GM12891 (cell line): ENCODE measurements around the genes ATXN2 and PTPN11.

DNA sequence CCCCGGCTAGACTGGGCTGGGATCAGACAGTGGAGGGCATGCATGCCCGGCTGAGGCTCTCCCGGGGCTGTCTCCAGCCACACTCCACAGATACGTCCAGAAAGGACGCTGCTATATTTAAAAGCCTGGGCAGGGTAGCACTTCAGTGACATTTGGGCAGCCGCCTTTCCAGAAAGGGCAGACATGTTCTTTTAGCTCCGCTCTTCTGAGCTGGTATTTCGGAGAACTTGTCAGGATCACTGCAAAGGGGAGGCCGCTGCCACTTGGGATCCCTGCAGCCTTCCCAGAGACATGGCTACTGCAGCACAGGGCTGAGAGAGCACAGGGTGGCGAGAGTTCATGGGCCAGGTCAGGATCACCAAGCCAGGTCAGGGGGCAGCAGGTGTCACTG is 121.7 kb downstream of the PHETA1 start:
- RRBS, result no CpG with 5 or more reads among the region's 10 CpGs

- RRBS, result 5% methylated on average over 3 of the region's 3 CpGs
Measured at GRCh38 chr12:111409600-111409868, 3.8 kb downstream of the SH2B3 start.

DNA sequence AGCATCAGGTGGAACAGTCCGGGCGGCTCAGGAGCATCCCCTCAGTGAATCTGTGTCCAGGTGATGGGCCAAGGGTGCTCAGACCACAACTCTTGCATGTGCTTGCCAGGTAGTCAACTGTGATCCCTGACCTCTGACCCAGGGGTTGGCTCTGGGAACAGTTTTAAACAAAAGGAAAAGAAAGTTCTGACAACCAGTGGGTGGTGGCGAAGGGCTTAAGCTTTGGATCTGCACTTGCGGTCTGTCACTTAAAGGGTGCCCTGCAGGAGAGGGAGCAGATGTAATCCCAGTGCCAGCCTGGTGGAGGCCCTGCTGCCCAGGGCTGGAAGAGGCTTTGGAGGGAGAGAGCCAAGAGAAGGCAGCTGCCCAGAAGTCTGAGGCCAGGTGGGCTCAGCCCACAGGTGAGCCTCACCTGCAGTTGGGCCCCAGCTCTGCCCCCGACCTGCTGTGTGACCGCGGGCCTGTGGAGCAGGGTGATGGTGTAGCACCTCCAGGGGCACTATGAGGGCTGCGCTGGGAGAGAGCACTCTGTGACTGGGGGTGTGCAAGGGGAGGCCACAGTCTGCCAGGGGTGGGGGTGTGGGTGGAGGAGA is 19.1 kb downstream of the SH2B3 start:
- RRBS, result no CpG with 5 or more reads among the region's 8 CpGs

GRCh38 chr12:111432344-111433171 is 26.8 kb downstream of the SH2B3 start:
- RRBS, result no CpG with 5 or more reads among the region's 8 CpGs

- RRBS, result no CpG with 5 or more reads among the region's 25 CpGs
Measured at GRCh38 chr12:111434410-111435441, 29.0 kb downstream of the SH2B3 start.

DNA sequence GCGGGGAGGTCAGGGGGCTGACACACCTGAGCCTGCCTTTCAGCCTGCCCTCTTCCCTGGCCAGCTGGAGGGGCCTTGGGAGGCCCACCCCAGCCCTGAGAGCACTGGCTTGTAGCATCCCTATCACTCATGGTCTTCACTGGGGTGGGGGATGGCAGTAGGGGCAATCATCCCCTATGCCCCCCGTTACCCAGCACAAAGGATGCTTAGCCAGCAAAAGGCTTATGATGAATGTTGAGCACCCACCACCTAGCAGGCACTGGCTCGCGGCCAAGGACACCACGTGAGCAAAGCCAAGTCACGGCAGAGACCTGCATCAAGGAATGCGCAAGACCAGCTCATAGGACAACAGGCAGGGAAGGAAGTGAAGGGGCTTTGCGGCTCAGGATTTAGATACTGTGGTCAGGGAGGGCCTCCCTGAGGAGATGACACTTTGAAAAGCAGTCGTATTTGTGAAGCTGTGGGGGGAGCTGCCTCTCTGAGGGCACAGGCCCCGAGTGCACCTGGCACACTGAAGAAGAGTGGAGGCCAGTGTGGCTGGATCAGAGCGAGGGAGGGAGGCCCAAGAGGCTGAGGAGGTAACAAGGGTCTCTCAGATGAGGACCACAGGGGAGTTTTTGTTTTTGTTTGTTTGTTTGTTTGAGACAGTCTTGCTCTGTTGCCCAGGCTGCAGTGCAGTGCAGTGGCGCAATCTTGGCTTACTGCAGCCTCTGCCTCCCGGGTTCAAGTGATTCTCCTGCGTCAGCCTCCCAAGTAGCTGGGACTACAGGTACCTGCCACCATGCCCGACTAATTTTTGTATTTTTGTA is 32.8 kb downstream of the SH2B3 start:
- RRBS, result no CpG with 5 or more reads among the region's 15 CpGs

- RRBS, result no CpG with 5 or more reads among the region's 16 CpGs
Measured at GRCh38 chr12:111439749-111440957, 34.4 kb downstream of the SH2B3 start.

- RRBS, result no CpG with 5 or more reads among the region's 6 CpGs
Measured at GRCh38 chr12:111440958-111441650, 35.4 kb downstream of the SH2B3 start.

- RRBS, result no CpG with 5 or more reads among the region's 1 CpG
Measured at GRCh38 chr12:111509088-111509748, 89.9 kb downstream of the ATXN2 start.

GRCh38 chr12:111569851-111570607 is 29.1 kb downstream of the ATXN2 start:
- RRBS, result no CpG with 5 or more reads among the region's 9 CpGs

DNA sequence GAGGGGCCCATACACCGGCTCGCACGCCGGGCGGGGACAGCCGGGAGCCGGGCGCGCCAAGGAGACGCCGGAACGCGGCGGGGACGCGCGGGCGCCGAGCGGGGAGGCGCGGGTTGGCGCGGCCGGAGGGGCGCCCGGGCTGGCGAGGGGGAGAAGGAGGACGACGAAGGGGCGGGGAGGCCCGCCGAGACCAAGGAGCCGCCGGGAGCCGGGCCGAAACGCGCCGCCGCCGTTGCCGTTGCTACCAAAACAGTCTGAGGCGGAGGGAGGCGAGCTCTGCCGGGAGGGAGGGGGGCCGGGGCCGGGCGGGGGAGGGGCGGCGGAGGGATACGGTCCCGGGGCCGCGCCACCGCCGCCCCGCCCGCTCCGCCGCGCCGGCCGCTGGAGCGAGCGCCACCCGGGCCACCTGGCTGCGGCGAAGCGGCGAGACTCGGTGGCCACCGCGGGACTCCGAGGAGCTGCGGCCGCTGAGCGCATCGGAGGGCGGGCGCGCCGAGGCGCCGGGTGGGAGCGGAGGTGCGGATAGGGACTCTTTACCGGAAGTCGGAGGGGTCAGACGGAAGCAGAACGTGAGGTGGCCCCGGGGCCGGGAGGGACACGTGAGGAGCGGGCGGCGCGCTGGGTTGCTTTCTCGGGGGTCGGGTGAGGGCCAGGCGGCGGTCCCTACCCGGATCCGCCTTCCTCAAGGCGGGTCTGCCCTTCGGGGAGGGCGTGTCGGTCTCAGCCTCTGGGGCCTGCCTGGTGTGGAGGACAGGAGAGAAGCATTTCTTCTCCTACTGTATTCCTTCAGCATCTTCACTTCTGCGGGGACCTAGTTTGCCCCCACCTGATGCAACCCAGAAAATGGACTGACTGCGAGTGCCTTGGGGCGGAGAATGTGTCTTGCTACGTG is at the start of gene ATXN2:
Gene ATXN2, minus strand, starts transcription at position 278 of the 892 bp plus-strand sequence.
- RRBS, result 2% methylated on average over 64 of the region's 112 CpGs

DNA sequence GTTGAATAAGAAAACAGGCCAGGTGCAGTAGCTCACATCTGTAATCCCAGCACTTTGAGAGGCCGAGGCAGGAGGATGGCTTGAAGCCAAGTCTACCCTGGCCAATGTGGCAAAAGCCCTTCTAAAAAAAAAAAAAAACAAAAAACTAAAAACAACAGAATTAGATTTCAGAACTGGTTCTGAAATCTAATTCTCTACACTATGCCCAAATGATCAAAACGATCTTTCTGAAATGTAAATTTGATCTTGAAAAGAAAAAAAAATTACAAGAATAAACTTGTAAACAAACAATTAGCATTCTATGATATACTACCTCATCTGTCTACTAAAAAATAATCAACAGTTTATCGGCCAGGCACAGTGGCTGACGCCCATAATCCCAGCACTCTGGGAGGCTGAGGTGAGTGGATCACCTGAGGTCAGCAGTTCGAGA is 22.9 kb downstream of the BRAP start:
- RRBS, result no CpG with 5 or more reads among the region's 5 CpGs

DNA sequence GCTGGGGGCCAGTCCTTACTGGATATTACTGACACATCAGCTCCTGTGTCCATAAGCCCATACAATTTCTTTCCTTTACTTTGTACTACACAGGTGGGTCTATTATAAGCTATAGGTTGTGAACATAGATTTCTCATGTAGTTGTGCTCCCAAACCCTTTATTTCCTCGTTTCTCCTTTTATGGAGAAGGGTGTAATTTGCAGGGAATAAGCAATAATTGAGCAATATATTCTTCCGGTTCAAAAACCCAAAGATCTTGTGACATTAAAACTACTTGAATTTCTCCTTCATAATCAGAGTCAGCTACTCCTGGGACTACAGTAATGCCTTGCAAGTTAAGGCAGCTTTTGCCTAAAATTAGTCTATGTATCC is 19.2 kb upstream of the MAPKAPK5 start:
- RRBS, result no CpG with 5 or more reads among the region's 2 CpGs

DNA sequence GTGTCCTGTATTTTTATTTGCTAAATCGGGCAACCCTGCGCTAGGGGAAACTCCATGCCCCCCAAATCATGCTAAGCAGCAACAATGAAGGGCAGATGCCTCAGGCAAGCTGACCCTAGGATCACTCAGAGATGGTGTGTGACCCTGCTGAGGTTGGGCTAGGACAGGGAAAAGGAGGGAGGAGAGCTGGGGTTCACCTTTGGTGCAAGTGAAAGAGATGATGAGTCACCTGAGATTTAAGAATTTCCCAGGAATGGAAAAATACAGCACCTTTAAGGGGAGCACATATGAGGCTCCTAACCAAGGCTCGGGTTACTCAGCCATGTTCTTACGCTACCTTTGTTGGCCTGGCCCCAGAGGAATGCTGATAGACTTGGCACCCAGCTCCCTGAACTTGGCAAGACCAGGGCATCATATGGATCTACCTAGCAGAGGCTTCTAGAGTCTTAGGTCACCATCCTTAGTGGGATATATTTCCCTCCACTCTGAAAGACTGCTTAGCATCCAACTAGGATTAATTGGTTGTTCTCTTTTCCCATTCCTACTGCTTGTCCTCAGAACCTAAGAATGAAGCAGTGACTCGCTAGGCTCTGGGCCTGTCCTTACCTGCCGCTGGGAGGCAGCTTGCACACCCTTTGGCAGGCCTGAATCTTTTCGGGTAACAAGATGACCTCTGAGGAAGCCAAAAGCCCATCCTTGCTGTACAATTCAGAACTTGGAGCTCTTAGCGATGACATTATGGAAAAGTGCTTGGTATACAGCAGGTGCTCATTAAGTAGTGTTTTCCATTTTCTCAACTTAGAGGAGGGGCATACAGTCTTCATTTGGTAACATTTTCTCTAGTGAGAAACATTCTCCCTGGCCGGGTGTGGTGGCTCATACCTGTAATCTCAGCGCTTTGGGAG is 4.0 kb upstream of the NAA25 start:
- RRBS, result no CpG with 5 or more reads among the region's 10 CpGs

GRCh38 chr12:112116162-112116943 is 7.8 kb upstream of the NAA25 start:
- RRBS, result no CpG with 5 or more reads among the region's 7 CpGs

DNA sequence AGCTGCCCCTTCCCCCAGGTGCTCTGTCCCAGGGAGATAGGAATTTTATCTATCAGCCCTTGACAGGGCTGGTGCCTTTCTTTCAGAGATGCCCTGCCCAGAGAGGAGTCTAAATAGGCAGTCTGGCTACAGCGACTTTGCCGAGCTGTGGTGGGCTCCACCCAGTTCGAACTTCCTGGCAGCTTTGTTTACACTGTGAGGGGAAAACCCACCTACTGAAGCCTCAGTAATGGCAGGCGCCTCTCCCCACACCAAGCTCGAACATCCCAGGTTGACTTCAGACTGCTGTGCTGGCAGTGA is 33.4 kb downstream of the TRAFD1 start:
- RRBS, result no CpG with 5 or more reads among the region's 5 CpGs

DNA sequence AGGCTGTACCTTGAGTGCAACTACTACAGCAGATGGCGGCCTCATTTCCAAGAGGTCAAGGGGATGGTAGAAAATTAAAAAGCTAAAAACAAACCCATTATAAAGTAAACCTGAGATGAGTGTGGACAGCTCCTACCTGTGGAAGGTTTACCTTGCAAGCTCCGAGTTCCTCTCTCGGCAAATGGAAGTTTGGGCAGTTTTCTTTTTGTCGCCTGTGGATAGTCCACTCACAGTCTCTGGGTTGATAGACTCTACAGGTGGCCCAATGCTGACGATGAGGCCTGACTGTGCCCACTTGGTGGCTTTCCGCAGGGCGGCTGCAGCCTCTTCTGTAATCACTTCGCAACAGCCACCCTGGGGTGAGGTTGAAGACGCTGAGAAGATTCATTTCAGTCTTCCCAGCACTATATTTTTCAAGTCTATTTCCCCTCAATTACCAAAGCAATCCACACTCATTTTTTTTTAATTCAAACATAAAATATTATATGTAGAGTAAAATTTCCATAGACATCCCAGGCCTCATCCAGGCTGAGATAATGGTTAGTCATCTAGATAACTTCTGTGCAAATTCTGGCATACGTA is 106.1 kb downstream of the TRAFD1 start:
- RRBS, result no CpG with 5 or more reads among the region's 10 CpGs

DNA sequence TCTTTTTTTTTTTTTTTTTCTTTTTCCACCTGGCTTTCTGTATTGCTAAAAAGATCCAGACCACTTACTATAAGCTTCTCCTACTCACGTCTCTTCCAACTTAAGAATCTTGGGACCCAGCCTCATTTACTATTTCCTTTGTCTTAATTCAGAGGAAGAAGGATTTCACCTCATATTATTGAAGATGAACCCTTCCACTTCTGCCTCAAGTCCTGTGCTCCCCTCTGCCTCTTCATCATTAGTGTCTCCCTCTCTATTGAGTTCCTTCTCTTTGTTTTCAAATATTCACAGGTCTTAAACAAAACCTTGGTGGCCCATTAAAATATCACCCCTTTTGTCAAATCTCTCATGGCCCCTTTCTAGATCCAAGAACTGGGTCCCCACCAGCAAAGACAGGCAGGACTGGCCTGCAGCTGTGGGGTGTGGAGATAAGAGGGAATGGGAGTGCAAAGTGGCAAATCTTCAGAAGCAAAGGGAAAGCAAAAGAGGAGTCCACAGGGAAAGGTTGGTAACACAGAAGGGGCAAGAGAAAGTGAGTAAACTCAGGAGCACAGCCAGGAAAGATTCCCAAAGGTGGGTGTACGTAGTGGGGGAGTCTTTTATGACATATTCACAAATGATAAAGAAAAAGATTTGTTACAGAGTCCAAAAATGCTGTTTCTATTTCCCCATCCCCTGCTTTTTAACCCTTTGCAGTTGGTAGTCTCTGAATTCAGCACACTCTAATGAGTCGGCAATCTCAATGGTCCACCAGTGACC is 98.1 kb downstream of the HECTD4 start:
- RRBS, result no CpG with 5 or more reads among the region's 3 CpGs

DNA sequence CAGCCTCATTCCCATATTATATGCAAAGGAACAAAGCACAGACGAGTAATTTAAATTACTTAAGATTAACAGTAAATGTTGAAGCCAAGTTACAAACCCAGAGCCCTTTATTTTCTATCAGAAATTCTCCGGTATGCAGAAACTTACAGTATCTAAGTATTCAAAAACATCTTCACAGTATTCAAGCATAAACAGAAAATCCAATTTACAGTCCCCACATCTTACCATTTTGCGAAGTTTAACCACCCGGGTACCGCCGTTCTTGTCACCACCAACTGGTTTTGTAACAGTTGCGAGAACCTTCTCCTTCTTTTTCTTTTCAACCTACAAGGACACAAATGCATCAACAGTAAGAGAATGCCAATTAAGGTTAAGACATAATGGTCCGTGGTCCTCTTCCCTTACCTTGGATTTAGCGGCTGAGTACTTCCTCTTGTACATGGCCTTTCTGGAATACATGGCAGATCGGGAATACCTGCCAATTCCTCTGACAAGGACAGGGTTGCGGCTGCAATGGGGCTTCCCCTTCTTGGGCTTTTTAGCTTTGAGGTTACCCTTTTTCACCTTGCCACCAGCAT is 1.3 kb downstream of the RPL6 start:
- RRBS, result 97% methylated on average over 2 of the region's 11 CpGs

- RRBS, result 2% methylated on average over 21 of the region's 86 CpGs
Measured at GRCh38 chr12:112418870-112419932, at the start of gene PTPN11. TSS of gene PTPN11 (plus strand) at chr12:112418947.